Measurements from ENCODE around the genes MAMSTR and CD37.

GRCh38 chr19:48646557-48646911 lies 547 bp upstream of the CA11 start:
- PRO-cap, result bidirectional peak, plus-strand start at chr19:48646741, minus-strand start at chr19:48646430

DNA sequence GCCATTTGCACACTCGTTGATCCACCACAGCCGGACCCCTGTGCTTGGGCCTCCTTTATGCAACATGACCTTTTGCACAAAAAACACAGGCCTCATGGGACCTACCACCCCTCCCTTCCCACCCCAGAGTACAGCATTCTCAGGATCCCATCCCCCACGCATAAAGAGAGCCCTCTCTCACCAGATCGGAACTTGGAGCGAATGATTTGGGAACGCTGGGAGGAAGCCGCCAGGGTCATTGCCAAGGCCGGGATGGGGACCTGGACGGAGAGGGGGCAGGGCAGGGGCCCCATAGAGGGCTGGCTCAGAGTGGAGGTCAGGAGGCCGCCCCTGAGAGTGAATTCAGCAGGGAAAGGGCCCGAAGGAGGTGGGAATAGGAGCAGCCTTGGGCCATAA lies 734 bp downstream of the MAMSTR start:
- PRO-cap, result no peak

- PRO-cap, result no peak
Measured at GRCh38 chr19:48719437-48720177, at the start of gene MAMSTR. TSS of gene MAMSTR (minus strand) at chr19:48719725.

GRCh38 chr19:48720178-48721395 lies 1.1 kb upstream of the MAMSTR start:
- PRO-cap, result bidirectional peak, plus-strand start at chr19:48720866, minus-strand start at chr19:48720663; bidirectional peak, plus-strand start at chr19:48721023, minus-strand start at chr19:48721022; bidirectional peak, plus-strand start at chr19:48721252, minus-strand start at chr19:48721101

DNA sequence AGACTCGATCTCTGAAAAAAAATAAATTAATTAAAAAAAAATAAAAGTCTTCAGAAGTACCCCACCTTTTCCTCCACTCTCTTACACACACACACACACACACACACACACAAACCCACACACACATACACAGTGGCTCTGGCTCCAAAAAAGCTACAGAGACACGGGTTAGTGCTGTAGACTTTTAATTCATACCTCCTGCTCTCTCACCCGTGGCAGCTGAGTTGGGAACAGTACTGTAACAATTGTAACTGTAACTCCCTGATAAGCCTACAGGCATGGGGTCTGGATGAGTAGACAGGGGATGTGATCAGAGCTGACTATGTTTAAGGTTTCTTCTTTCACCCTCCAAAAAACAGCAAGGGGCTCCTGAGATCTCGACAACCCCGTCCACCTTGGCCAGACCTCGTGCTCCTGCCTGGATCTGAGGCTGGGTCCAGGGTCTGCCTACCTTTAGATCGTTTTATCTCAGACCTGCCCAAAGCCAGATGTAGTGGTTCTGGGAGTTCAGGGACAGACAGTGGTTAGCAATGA lies 1.2 kb upstream of the IZUMO1 start:
- PRO-cap, result no peak

GRCh38 chr19:48874352-48875127 lies 2.3 kb downstream of the PPP1R15A start:
- PRO-cap, result bidirectional peak, plus-strand start at chr19:48875443, minus-strand start at chr19:48875050

DNA sequence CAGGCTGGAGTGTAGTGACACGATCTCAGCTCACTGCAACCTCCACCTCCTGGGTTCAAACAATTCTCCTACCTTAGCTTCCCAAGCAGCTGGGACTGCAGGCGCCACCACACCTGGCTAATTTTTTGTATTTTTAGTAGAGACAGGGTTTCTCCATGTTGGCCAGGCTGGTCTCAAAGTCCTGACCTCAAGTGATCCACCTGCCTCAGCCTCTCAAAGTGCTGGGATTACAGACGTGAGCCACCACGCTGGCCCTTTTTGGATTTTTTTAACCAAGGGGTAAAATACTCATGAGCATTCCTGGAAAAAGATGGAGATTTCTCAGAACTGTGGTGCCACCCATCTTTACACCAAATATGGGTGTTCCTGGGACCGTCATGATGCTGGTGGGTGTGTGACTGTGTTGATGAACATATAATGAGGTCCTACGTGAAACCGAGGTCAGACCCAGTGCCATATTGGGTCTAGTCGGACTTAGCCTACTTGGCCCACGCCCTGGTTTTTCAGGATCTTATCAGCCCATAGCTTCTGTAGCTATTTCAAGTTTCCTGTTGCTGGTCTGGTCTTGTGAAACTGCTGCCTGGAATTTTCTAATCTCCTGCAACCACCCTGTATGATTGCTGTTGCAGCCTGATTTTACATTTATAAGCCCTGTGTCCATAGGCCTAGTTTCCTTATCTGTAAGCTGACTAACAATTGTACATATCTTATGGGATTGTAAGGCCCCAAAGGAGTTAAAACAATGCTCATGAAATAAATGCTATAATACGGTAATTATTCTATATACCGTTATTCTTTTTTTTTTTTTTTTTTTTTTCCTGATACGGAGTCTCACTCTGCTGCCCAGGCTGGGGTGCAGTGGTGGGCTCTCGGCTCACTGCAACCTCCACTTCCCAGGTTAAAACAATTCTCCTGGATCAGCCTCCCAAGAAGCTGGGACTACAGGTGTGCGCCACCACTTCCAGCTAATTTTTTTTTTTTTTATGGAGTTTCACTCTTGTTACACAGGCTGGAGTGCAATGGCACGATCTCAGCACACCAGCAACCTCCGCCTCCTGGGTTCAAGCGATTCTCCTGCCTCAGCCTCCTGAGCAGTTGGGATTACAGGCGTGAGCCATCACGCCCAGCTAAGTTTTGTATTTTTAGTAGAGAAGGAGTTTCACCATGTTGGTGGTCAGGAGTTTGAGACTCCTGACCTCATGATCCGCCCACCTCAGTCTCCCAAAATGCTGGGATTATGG lies 6.5 kb downstream of the PPP1R15A start:
- PRO-cap, result no peak

GRCh38 chr19:48883565-48884326 lies 11.5 kb downstream of the PPP1R15A start:
- PRO-cap, result no peak

- PRO-cap, result no peak
Measured at GRCh38 chr19:48891484-48892455, 6.8 kb downstream of the TULP2 start.

- PRO-cap, result no peak
Measured at GRCh38 chr19:48917820-48918650, 15.5 kb upstream of the DHDH start.

DNA sequence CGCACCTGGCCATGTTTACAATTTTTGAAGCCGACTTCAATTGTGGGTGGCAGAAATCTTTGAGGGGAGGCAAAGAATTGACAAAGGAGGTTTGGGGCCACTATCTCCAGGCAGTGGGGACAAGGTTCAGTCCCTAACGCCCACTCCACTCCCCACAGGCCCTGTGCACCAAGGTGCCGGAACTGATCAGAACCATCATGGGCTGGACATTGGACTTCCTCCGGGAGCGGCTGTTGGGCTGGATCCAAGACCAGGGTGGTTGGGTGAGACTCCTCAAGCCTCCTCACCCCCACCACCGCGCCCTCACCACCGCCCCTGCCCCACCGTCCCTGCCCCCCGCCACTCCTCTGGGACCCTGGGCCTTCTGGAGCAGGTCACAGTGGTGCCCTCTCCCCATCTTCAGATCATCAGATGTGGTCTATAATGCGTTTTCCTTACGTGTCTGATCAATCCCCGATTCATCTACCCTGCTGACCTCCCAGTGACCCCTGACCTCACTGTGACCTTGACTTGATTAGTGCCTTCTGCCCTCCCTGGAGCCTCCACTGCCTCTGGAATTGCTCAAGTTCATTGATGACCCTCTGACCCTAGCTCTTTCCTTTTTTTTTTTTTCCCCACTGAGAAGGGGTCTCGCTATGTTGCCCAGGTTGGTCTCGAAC lies 4.3 kb upstream of the FTL start:
- PRO-cap, result no peak

GRCh38 chr19:48961986-48962752 lies 2.9 kb upstream of the FTL start:
- PRO-cap, result no peak

- PRO-cap, result no peak
Measured at GRCh38 chr19:49108803-49109279, 5.3 kb upstream of the LIN7B start.

- PRO-cap, result bidirectional peak, plus-strand start at chr19:49149483, minus-strand start at chr19:49149379; bidirectional peak, plus-strand start at chr19:49149959, minus-strand start at chr19:49149834
Measured at GRCh38 chr19:49149196-49150199, 5.7 kb downstream of the HRC start.

- PRO-cap, result no peak
Measured at GRCh38 chr19:49164925-49165769, 7.6 kb downstream of the TRPM4 start.

DNA sequence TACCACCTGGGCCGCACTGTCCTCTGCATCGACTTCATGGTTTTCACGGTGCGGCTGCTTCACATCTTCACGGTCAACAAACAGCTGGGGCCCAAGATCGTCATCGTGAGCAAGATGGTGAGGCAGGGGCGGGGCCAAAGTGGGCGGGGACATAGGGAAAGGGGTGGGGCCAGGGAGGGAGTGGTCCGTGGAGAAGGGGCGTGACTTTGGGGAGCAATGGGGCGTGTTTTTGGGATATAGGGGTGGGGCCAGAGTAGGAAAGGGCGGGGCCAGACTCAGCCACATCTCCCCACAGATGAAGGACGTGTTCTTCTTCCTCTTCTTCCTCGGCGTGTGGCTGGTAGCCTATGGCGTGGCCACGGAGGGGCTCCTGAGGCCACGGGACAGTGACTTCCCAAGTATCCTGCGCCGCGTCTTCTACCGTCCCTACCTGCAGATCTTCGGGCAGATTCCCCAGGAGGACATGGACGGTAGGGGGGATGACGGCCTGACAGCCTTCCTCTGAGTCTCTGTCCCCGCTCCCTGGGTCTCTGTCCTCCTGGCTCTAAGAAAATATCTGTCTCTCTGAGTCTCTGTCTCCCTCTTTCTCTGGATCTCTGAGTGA lies 42.8 kb downstream of the TRPM4 start:
- PRO-cap, result no peak

- PRO-cap, result no peak
Measured at GRCh38 chr19:49211789-49212521, 54.4 kb downstream of the TRPM4 start.

DNA sequence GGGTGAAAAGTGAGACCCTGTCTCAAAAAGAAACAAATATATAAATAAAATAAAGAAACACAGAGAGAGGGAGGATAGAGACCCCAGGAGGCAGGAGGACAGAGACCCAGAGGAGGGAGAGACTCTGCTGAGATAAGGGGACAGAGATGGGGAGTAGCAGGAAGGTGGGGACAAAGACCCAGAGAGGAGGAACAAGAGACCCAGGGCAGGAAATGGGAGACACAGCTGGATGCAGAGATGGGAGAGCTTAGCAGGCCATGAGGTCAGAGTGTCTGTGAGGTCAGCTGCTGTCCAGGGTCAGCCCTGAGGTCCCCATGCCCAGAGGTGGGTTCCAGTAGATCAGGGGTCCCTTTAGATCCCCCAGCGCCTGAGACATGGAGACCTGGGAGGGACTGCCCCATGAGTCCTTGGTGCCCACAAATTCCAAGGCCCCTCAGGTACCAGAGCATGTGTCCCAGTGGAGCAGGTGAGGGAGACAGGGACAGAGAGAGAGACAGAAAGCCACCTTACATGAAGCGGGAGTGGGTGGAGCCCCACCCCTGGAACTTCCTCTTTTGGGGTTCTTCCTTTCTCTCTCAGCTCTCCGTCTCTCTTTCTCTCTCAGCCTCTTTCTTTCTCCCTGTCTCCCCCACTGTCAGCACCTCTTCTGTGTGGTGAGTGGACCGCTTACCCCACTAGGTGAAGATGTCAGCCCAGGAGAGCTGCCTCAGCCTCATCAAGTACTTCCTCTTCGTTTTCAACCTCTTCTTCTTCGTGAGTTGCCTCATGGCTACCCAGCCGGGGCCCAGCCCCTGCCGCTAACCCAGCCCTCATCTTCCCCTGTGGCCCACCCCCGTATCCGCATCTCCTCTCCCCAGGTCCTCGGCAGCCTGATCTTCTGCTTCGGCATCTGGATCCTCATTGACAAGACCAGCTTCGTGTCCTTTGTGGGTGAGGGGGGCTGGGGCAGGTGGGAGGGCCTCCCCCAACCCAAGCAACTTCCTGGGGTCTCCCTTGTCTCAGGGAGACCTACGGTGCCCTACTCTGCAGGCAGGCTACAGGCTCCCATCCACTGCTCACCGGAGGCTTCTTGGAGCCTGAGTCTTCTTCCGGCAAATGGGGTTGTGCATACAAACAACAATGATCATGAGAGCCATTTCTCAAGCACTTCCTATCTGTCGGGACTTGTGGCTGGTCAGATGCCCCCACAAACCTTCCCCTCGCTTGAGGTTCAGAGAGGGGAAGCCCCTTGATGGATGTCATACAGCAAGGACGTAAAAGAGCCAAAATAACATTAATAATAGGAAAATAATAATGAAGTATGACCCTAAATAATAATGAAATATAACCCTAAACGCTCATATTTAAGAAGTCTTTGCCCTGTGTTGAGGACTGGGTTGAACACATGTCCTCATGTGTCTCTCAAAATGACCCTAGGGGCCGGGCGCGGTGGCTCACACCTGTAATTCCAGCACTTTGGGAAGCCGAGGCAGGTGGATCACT lies at the start of gene CD37:
Gene CD37, plus strand, starts transcription at position 550 of the 1,482 bp plus-strand sequence.
- PRO-cap, result no peak

- PRO-cap, result no peak
Measured at GRCh38 chr19:49337537-49338230, 2.5 kb downstream of the CD37 start.

- PRO-cap, result no peak
Measured at GRCh38 chr19:49338714-49339281, 3.6 kb downstream of the CD37 start.

All from osteocyte (in vitro differentiated cells).